Myometrial cell (primary cell): ENCODE measurements around a stretch of chr9.

DNA sequence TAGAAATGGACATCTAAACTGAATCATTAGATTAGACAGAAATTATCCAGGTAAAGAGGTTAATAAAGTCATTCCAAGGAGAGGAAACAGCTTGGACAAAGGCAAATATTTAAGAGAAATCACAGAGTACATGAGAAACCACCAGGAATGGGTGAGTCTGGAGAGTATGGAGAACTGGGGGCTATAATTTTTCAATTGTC, 235.1 kb downstream of the CDK5RAP2 start:
- RAMPAGE, long total RNA: no peak

GRCh38 chr9:120387633-120388422, 192.1 kb downstream of the CDK5RAP2 start:
- RAMPAGE, long total RNA: no peak

DNA sequence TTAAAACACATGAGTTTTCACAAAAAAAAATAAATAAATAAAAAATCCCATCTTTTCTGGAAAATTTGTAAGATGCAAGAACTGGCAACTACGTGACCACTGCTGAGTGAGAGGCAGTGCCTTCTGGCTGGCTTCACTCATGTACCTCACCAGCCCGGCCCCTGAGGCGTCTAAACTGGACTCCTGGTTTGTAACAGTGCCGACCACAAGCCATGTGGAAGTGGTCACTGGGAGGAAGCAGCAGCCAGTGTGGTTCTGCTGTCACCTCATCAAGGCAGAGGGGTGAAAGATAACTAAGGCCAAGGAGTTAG, 143.1 kb downstream of the CDK5RAP2 start:
- RAMPAGE, long total RNA: no peak

DNA sequence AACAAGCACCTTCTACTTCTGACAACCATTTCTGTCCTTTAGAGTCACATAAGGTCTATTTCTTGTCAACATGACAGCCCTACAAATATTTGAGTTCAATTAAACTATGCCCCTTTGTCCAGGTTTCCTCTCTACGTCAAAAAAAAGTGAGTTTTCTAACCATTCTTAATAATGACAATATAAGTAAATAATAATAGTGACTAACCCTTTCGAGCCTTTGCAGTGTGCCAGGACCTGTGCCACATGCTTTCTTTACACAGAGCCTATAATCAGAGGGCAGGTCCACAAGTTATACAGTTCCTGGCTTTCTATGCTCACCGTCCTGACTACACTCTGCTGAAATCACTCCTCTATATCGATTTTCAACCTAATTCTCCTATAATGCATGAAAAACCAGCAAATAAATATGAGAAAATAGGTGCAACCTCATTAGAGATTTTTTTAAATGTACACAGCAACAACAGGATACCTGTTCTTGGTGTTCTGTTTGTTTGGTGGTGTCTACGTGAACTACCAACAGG, 115.0 kb downstream of the CDK5RAP2 start:
- RAMPAGE, long total RNA: no peak

DNA sequence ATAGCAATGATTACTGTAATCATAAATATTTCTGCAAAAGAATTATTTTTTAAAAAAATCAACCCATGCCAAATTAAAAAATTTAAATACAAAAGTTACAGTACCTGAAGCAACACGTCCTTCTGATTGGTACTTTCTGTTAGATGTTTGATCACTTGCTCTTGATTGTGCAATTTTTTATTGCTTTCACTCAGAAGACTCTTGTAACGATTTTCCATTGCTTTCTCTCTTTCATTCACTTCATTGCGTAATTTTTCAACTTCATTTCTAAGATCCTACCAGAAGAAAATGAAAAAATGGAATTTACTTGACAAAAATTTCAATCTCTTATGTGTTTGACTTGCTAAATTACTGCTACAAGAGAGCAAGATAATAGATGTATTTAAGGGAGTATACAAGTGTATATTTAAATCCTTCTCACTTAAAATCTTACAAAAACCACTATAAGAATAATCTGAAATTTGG, 88.7 kb downstream of the CDK5RAP2 start:
- RAMPAGE, long total RNA: no peak

GRCh38 chr9:120532316-120532904, 47.6 kb downstream of the CDK5RAP2 start:
- RAMPAGE, long total RNA: no peak

- RAMPAGE, long total RNA: no peak
Observed at GRCh38 chr9:120563073-120563612, 16.8 kb downstream of the CDK5RAP2 start.

- RAMPAGE, long total RNA: no peak
Observed at GRCh38 chr9:120608804-120609658, 29.1 kb upstream of the CDK5RAP2 start.

- RAMPAGE, long total RNA: no peak
Observed at GRCh38 chr9:120730659-120731683, 16.7 kb upstream of the MEGF9 start.

DNA sequence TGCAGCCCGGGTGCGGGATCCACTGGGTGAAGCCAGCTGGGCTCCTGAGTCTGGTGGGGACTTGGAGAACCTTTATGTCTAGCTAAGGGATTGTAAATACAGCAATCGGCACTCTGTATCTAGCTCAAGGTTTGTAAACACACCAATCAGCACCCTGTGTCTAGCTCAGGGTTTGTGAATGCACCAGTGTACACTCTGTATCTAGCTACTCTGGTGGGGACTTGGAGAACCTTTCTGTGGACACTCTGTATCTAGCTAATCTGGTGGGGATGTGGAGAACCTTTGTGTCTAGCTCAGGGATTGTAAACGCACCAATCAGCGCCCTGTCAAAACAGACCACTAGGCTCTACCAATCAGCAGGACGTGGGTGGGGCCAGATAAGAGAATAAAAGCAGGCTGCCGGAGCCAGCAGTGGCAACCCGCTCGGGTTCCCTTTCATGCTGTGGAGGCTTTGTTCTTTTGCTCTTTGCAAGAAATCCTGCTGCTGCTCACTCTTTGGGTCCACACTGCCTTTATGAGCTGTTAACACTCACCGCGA, 32.6 kb upstream of the MEGF9 start:
- RAMPAGE, long total RNA: no peak

GRCh38 chr9:120830842-120831074, 12.0 kb downstream of the PSMD5 start:
- RAMPAGE, long total RNA: no peak

- RAMPAGE, long total RNA: no peak
Observed at GRCh38 chr9:120855751-120856844, 13.4 kb upstream of the PSMD5 start.

DNA sequence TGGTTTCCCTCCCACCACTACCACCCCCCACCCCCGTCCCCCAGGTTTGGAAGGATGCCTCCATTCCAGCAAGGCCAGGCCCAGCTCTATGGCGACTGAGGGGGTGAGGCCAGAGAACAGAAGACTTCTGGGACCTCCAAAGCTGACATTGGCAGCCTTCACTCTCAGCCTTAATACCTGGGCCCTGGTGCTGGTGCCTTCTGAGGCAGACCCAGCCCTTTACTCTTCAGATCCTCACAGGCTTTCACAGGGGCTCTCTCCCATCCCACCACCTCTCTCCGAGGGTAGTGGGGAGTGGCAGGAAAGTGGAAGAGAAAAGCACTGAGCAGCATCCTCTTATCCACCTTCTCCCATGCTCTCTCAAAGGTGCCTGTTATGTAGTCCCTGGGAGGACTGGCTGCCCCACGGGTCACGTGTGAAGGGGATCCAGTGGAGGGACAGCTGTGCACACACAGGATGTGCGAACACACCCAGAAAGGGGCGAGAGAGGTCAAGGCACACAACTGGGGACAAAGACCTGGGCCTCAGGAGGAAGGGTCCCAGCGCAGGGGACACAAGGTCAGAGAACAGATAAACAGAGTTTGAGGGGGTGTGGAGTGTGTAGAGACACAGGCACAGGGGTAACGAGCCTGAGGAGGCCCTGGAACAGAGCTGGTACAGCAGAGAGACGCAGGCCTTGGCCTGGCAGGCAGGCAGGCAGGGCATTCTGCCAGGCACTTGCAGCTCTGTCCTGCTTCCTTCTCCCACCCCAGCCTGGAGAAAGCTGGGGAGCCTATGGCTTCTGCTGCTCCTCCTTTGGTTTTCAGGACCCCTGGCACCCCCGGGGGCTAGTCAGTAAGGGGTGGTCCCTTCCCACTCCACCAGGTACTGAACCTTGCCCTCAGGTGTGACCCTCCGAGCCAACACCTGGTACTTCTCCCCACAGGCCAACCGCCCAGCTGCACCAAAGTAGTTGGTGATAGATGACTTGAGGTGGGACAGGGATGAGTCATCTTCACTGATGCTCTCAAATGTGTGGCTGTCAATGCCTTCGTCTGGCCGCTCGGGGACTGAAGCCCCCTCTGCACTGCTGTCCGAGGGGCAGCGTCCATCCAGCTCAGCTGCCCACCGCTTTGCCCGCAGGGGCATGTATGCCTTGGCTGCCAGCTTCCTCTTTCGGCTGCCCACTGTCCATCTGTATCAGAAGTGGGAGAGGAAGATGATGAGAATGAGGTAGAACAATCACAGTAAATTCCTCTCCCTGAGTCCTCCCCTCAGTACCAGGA, 14.8 kb upstream of the PSMD5 start:
- RAMPAGE, long total RNA: no peak

- RAMPAGE, long total RNA: no peak
Observed at GRCh38 chr9:120924465-120925383, 1.9 kb downstream of the TRAF1 start.

GRCh38 chr9:121154727-121155244, 46.9 kb downstream of the RAB14 start:
- RAMPAGE, long total RNA: no peak

GRCh38 chr9:121157463-121158376, 43.9 kb downstream of the RAB14 start:
- RAMPAGE, long total RNA: no peak

- RAMPAGE, long total RNA: no peak
Observed at GRCh38 chr9:121190317-121190883, 11.3 kb downstream of the RAB14 start.

GRCh38 chr9:121269371-121270221, 1.6 kb downstream of the GSN start:
- RAMPAGE, long total RNA: no peak

- RAMPAGE, long total RNA: no peak
Observed at GRCh38 chr9:121347910-121348503, 22.0 kb downstream of the STOM start.

GRCh38 chr9:121366565-121367045, 3.4 kb downstream of the STOM start:
- RAMPAGE, long total RNA: no peak